ENCODE measurements around the genes SESN2 and GMEB1.

- RAMPAGE, long total RNA = no peak
- RRBS = no CpG with 5 or more reads among the region's 14 CpGs
Measured at GRCh38 chr1:27299225-27300266, 22.4 kb upstream of the TMEM222 start.

DNA sequence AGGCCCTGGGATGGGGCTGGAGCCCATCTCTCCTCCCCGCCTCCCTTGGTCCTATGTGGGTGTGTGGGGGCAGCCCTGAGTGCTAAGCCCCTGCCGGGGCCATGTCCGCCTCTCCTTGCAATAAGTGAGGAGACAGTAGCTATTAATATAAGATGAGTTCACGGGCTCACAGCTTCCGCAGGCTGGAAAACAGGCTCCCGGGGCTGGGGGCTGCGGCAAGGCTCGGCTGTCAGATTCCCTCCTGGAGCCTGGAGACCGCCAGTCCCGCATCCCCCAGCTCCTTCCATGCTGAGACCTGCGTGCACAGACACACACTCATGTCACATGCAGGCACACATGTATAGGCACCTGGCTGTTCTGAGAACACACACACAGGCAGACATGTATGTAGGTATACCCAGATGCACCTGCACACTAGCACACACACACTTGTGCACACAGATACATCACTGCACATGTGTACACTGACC is 7.2 kb downstream of the GPR3 start:
- RAMPAGE, long total RNA = no peak
- RRBS = 67% methylated on average over 4 of the region's 11 CpGs

- RAMPAGE, long total RNA = no peak
- RRBS = no CpG with 5 or more reads among the region's 10 CpGs
Measured at GRCh38 chr1:27400385-27401037, 8.1 kb downstream of the GPR3 start.

GRCh38 chr1:27448986-27449407 is 41.0 kb downstream of the WASF2 start:
- RAMPAGE, long total RNA = no peak
- RRBS = no CpG with 5 or more reads among the region's 10 CpGs

GRCh38 chr1:27597665-27598748 is 5.9 kb downstream of the AHDC1 start:
- RAMPAGE, long total RNA = no peak
- RRBS = no CpG with 5 or more reads among the region's 8 CpGs

DNA sequence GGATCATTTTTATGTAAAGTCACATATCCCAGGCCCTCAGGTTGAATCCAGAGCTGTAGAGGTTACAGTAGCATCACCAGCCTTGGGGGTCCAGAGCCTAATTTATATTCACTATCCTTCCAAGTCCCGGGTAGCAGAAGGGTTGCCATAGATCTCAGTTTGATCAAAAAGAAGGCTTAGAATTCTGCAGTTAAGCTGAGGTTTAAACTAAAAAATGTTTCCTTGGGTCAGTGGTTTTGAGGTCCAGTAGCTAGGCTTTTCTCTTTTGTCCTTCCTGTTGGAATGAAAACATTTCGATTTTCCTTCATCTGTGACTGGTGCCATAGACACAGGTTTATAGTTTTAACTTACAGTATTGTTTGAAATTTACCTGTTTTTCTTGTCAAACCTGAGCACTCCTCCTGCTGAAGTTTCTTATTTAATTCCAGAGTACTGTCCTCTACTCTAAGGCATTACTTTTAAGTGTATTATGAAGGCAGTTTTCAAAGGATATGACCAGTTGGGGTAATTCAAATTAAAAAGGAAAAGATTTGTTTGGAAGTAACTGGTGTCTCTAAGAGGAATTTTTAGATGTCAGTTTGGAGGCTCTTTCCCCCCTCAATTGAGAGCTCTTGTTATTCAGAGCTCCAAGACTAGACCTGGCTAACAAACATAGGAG is 20.3 kb downstream of the PPP1R8 start:
- RAMPAGE, long total RNA = no peak
- RRBS = no CpG with 5 or more reads among the region's 2 CpGs

- RAMPAGE, long total RNA = no peak
- RRBS = no CpG with 5 or more reads among the region's 15 CpGs
Measured at GRCh38 chr1:27869019-27869910, 3.1 kb upstream of the THEMIS2 start.

DNA sequence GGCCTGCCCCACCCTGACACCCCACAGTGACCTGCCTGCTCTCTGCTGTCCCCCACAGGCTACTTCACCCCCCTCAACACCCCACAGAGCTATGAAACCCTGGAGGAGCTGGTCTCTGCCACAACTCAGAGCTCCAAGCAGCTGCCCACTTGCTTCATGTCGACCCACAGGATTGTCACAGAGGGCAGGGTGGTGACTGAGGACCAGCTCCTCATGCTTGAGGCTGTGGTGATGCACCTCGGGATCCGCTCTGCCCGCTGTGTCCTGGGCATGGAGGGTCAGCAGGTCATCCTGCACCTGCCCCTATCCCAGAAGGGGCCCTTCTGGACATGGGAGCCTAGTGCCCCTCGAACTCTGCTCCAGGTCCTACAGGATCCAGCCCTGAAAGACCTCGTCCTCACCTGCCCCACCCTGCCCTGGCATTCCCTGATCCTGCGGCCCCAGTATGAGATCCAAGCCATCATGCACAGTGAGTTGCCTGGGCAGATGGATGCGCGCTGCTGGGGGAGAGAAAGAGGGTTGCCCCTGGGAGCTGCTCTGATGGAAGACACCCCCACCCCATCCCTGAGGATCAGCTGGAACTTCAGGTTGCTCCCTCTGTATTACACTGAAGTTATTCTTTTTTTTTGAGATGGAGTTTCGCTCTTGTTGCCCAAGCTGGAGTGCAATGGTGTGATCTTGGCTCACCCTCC is 7.4 kb downstream of the THEMIS2 start:
- RAMPAGE, long total RNA = no peak
- RRBS = no CpG with 5 or more reads among the region's 10 CpGs

- RAMPAGE, long total RNA = no peak
- RRBS = no CpG with 5 or more reads among the region's 15 CpGs
Measured at GRCh38 chr1:28096138-28096708, 7.8 kb upstream of the EYA3 start.

DNA sequence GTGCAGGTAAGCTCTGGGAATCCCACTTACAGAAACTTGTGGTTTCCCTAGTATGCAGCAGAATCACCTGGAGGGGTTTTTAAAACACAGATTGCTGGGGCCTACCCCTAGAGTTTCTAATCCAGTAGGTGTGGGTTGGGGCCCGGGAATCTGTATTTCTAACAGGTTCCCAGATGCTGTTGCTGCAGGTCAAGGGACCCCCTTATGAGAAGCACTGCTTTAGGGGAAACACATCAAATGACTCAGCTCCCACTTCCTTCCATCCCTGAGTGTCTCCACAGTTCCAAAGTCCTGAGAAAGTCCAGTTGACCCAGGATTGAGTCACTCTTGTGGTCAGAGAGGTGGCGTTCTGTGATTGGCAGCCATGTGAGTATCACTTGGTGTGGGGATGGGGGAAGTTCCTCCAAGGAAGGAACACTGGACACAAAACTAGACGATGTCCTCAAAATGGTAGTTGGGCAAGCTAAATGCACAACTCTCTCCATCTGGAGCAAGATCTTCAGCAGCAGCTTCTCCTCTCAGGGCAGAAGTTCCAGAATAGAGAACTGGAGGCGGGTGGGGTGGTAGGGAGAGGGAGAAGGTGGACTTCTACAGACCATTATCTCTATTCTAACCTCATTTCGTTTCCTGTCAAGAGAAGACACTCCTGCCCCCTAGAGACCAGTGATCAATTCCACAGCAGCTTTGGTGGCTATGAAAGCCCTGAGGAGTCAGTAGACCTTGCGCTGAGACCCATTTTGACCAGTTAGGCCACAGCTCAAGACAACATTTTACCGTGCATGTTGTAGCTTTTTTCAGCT is 24.4 kb upstream of the EYA3 start:
- RAMPAGE, long total RNA = no peak
- RRBS = no CpG with 5 or more reads among the region's 7 CpGs

DNA sequence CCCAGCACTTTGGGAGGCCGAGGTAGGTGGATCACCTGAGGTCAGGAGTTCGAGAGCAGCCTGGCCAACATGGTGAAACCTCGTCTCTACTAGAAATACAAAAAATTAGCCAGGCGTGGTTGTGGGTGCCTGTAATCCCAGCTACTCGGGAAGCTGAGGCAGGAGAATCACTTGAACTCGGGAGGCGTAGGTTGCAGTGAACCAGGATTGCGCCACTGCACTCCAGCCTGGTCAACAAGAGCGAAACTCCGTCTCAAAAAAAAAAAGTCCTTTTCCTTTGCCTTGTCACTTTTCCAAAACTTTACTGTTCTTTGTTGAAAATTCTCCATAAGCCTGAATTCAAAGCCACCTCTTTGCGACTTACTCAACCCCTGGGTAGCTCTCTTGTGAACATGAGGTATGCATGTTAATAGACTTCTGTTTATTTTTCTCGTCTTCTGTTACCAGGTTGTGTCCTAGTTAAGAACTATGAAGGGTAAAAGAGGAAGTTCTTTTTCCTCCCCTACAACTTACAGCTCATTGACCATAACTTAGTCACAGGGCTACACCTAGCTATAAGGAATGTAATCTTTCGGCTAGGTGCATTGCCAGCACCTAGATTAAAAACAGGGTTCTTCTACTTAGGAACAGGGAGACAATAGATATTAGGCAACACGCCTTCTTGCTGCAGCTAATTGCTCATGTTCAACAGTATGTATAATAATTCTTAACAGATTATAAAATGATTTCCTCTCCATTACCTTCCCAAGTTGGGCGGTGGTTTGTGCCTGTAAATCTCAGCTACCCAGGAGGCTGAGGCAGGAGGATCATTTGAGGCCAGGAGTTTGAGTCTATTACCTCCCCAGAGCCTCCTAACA is 41.0 kb downstream of the PTAFR start:
- RAMPAGE, long total RNA = no peak
- RRBS = no CpG with 5 or more reads among the region's 15 CpGs

DNA sequence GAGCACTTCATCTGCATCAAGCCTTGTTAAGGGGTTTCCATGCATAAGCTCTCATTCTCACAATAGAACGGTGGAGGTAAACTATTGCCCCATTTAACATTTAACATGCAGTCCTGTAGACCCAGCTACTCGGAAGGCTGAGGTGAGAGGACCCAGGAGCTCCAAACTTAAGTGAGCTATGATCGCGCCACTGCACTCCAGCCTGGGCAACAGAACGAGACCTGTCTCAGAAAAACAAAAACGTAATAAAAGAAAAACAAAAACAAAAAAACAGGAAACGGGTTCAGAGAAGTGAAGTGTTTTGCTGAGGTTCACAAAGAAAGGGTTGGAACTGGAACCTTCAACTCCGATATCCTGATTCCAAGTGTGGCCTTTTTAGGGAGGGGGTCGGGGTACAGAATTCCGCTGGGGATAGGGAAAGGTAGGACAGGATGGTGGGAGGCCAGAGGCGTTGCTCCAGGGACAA is 11.6 kb upstream of the SESN2 start:
- RAMPAGE, long total RNA = no peak
- RRBS = no CpG with 5 or more reads among the region's 11 CpGs

DNA sequence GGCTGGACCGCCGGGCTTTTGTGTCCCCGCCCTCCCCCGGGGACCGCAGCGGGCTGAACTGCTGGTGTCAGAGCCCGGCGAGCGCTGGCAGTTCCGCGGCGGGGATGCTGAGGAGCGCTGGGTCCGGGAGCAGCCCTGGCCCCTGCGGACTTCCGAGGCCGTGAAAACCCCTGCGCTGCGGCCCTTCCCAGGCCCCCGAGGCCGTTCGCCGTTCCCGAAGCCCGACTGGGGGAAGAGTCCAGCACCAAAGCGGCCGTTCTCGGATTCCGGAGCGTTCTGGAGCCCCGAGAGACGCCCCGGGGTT is at the start of gene SESN2:
TSS of gene SESN2 (plus strand) at position 84 of the 304 bp plus-strand sequence.
- RAMPAGE, long total RNA = no peak
- RRBS = 2% methylated on average over 11 of the region's 33 CpGs

- RAMPAGE, long total RNA = no peak
- RRBS = no CpG with 5 or more reads among the region's 10 CpGs
Measured at GRCh38 chr1:28272523-28273076, 13.3 kb downstream of the SESN2 start.

DNA sequence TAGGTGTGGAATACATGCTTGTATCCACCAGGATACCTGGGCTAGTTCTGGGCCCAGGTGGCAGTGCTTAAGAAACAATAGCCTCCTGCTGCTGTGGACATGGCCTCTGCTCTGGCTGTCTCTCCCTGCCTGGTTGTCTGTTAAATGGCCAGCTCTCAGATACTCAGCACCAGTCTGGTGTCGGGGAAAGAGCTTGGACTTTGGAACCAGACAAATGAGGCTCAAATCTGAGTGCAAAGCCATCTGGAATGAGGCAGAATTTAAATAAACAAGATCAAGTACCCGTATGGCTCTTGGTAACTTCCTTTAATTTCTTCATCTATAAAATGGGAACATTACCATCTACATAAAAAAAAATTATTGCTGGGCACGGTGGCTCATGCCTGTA is 31.6 kb downstream of the SESN2 start:
- RAMPAGE, long total RNA = no peak
- RRBS = no CpG with 5 or more reads among the region's 3 CpGs

GRCh38 chr1:28510143-28511350 is 4.7 kb downstream of the RCC1 start:
- RAMPAGE, long total RNA = no peak
- RRBS = no CpG with 5 or more reads among the region's 8 CpGs

GRCh38 chr1:28642277-28642642 is 607 bp downstream of the TAF12 start:
- RAMPAGE, long total RNA = no peak
- RRBS = 2% methylated on average over 3 of the region's 10 CpGs

DNA sequence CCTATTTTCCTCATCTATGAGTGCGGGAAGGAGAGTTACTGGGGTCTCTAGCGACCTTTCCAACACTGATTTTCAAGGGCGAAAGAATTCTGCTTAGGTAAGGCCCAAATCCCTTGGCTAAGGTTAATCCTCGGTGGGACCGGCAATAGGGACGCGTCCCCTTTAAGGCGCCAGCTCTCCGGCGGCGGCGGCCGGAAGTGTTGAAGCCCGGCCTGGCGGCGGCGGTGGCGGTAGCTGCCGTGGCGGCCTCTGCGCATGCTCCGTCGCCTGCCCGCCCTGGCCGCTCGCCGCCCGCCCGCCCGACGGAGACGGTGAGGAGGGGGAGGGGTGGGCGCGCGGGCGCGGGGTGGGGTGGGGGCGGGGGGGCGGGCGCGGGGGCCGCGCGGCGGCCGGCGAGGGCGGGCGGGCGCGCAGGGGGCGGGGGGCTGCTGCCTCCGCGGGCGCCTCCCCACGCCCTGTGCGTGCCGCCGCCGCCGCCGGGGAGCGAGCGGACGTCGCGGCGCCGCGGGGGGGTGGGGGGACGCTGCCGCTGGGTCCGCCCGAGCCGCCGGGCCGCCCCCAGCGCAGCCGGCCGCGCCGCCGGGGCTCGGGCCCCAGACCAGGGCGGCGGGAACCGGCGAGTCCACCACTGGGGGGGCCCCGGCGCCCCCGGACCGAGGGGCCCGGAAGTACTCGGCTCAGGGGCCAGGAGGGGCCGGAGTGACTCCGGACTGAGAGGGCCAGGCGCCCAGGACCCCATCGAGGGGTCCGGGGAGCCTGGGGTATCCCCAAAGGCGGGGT is at the start of gene GMEB1:
TSS of gene GMEB1 (plus strand) at position 256 of the 780 bp plus-strand sequence.
- RAMPAGE, long total RNA = no peak
- RRBS = under 1% methylated on average over 32 of the region's 100 CpGs

GRCh38 chr1:28748271-28748811 is 11.6 kb downstream of the YTHDF2 start:
- RAMPAGE, long total RNA = no peak
- RRBS = no CpG with 5 or more reads among the region's 2 CpGs

DNA sequence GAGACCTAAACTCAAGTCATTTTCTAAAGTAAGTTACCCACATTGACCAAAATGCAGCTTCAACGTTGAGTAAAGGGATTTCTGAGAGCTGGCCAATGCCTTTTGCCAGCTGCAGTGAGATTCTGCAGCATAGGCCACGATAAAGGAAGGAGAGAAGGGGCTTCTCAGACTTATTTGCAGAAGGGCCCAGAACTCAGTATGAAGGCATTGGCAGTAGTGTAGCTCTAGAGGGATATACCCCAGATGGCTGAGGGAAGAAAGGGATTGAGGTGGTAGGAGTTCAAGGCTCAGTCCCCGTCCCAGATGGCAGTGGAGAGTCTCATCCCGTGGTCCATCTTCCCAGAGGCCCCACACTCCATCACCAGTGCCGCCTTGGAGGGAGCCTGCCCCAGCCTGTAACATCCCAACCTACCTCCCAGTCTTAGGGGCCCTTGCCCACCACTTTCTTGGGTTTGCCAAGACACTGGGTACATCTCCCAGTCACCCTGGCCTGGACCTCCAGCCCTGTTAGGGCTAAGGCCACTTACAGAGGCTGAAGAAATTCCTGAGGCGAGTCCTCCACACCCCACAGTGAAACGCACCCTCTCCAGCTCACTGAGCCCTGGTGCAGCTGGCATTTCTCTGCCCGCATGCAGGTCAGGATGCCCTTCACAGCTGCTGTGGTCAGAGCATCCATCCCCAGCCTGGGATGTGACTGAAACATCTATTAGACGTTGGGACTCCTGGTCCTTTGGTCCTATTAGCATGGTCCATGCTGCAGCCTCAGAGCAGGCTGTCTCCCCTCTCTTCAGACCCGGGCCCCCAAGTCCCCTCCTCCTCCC is 3.4 kb downstream of the TMEM200B start:
- RAMPAGE, long total RNA = no peak
- RRBS = no CpG with 5 or more reads among the region's 10 CpGs